Pericardium fibroblast (primary cell): Measurements from ENCODE around the genes GFOD1 and RANBP9.

GRCh38 chr6:13383447-13383900 lies 55.1 kb upstream of the TBC1D7 start:
- RAMPAGE, long total RNA: no peak

GRCh38 chr6:13422538-13423393 lies 64.6 kb downstream of the GFOD1 start:
- RAMPAGE, long total RNA: no peak

DNA sequence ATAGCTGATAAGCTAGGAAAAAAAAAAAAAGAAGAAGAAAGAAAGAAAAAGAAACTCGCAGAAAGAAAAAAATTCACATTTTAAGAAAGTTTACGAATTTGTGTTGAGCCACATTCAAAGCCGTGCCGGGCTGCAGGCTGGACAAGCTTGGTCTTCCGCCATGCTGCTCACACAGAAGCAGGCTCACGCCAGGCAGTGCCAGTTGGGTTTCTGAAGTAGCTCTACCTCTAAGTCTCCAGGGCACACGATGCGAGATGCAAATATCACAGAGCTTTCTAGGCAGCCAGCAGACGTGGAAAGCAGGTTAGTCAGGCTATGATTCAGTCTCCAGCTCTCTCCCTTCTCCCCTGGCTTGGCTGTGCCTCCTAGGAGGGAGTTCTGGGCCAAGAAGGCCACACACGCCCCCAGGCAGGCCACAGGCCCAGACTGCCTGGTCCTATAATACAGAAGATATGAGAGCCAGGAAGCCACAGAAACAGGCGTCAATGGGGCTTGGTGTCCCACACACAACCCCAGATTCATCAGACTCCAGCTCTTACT lies 61.5 kb downstream of the GFOD1 start:
- RAMPAGE, long total RNA: no peak

DNA sequence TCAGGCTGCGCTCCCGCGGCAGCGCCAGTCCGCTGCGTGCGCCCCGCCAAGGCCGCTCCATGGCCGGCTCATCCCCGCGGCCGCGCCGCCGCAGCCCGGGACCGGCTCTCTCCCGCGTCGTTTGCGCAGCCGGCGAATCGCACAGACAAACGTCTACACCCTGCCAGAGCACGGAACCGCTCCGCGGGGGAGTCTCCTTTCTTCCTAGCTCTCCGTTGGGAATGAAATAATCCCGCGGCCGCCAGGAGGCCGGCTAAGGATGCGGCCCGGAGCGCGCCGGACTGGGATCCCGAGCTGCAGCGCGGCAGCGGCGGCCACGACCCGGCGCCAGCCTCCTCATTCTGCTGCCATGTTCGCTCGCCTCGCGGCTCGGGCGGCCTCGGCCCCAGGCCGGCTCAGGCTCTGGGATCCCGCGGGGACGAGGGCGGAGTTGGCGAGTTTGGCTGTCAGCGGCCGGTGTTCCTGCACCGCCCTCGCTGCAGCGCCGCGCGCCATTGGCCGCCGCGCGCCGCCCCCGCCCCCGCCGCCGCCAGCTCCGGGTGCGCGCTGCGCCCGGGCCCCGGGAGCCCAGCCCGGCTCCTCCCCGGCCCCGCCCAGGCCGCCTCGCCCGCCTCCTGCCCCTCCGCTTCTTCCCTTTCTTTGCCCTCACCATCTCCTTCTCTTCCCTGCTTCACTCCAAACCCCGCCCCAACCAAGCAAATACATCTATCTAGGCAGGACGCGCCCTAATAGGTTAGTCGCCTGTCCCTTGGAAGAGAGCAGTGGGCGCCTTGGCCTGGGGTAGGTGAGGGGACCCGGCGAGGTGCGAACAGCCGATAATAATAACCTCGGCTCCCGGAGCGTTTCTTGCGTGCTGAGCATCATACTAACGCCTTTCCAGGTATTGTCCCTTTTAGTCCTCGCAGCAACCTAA lies at the start of gene GFOD1:
TSS of gene GFOD1 (minus strand) at position 404 of the 913 bp plus-strand sequence.
- RAMPAGE, long total RNA: no peak

DNA sequence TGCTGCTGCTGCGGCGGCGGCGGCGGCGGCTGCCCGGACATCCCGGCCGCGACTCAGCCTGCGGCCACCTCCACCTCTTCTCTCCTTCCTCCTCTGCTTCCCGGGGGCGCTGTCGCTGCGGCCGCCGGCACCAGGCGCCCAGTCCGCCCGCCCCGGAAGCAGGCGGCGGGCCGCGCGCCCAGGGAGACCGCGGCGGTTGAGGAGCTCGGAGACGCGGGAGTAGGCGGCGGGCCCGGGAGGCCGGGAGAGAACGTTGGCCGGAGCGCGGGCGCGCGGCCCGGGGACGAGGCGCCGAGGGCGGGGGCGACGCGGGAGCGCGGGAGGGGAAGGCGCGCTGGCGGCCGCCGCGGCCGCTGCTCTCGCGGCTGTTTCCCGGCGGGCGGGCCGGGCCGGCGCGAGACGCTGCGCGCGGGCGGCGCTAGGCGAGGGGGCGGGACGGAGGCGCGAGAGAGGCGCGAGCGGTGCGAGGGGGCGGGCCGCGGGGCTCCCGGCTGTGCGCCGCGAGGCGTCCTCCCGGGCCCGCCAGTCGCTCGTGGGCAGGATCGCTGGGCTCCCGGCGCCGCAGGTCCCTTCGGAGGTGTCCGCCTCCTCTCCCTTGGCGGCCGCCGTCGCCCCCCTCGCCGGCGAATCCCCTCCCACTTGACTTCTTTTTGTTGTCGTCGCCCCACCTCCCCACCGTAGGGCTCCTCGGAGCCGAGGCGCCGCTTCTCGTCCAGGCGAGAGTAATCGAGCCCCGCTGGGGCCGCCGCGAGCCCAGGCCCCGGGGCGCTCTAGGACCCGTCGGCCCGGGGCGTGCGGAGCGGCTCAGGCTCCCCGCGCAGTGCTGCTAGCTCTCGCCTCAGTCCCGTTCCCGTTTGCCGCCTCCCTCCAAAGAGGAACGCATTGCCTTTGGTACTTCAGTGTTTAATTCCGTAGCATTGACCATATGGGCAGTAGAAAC lies at the start of gene RANBP9:
TSS of gene RANBP9 (minus strand) at position 371 of the 940 bp plus-strand sequence.
- RAMPAGE, long total RNA: no peak

- RAMPAGE, long total RNA: no peak
These were observed 153.4 kb downstream of the CD83 start for GRCh38 chr6:14270746-14271669.

- RAMPAGE, long total RNA: no peak
These were observed 359.4 kb downstream of the CD83 start for GRCh38 chr6:14476613-14477668.

- RAMPAGE, long total RNA: no peak
These were observed 485.9 kb upstream of the JARID2 start for GRCh38 chr6:14759987-14760382.

DNA sequence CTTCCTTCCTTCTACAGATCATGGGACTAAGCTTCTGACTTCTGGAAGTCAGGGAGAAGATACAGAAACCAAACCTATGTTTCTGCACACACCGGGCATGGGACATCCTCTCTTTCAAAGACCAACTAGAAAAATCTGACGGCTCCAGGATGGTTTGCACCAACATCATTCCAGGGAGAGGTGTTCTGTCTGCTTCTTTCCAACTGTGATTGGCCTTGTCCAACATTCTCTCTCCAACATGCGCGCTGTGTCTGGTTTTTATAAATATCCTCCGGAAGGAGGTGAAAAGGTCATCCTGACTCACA lies 475.5 kb upstream of the JARID2 start:
- RAMPAGE, long total RNA: no peak

DNA sequence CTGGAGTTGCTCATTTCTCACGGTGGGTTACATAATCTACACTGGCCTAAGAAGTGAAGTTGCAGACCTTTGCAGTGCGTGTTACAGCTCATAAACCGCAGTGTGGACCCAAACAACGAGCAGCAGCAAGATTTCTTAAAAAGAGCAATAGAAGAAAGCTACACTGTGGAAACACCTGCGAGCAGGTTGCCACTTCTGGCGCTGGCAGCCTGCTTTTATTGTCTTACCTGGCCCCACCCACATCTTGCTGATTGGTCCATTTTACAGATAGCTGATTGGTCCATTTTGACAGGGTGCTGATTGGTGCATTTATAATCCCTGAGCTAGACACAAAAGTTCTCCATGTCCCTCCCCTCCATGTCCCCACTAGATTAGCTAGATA lies 462.9 kb upstream of the JARID2 start:
- RAMPAGE, long total RNA: no peak

GRCh38 chr6:14966797-14967557 lies 278.9 kb upstream of the JARID2 start:
- RAMPAGE, long total RNA: no peak

GRCh38 chr6:15266146-15266666 lies 20.3 kb downstream of the JARID2 start:
- RAMPAGE, long total RNA: no peak

DNA sequence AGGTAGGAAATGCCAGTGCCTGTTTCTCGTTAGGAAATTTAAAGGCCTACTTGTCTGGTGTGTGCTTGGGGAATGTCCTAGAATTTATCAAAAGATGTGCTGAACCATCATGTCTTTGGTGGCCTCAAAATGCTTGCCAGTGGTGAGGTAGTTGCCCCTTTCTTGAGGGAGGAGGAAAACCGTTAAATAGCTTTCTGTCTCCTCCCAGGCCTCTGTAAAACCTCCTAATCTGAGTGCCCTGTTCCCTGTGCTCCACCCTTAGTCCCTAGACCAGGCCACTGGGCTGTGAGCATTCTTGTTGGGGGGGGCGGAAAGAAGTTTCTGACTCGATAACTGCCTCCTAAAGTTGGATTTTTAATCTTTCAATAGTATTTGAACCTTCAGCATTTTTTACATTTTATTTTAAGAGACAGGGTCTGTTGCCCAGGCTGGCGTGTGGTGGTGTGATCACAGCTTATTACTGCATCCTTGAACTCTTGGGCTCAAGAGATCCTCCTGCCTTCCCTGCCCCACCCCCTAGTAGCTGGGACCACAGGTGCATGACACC lies 23.2 kb downstream of the JARID2 start:
- RAMPAGE, long total RNA: no peak

DNA sequence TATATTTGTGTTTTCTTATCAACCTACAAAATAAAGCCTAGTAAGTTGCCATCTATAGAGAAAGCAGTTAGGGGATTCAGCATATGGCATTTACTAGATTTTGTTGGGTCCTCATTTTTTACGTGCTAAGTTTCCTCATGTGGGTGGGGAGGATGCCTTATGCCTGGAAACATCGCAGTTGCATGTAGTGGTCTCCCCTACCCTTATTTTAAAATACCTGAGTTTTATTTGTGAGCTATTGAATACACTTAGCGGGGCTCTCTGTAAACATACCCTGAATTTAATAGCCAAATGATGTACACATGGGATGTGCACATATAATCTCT lies 27.1 kb downstream of the JARID2 start:
- RAMPAGE, long total RNA: no peak

DNA sequence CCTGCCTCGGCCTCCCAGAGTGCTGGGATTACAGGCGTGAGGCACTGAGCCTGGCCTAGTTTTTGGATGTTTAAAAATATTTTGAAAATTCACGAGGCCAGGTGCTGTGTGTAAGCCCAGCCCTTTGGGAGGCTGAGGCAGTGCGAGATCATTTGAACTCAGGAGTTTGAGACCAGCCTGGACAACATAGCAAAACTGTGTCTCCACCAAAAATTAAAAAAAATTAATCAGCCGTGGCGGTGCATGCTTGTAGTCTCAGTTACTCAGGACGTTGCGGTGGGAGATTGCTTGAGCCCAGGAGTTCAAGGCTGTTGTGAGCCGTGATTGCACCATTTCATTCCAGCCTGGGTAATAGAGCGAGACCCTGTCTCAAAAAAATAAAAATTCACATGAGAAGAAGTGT lies 45.0 kb downstream of the JARID2 start:
- RAMPAGE, long total RNA: no peak

- RAMPAGE, long total RNA: no peak
These were observed 85.2 kb downstream of the JARID2 start for GRCh38 chr6:15331112-15331486.

- RAMPAGE, long total RNA: no peak
These were observed 108.2 kb downstream of the JARID2 start for GRCh38 chr6:15353893-15354573.

DNA sequence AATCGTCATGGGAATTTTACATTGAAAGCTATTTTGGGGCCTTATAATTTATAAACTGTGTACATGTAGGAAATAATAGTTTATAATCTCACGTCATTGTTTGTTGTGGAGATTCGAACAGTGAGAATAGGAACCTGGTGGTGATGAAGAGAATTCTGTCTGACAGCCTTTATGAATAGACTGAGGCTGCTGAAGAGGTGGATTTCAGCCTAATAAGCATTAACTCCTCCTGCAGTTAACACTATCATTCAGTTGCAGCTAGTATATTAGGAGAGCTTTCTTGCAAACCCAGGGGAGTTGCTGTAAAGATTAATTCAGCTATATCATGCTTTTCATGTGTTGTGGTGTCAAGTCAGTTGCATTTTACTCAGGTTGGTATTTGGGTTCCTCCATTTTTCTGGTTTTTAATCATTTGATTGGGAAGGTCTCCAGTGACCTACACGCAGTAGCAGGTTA lies 125.4 kb downstream of the JARID2 start:
- RAMPAGE, long total RNA: no peak

DNA sequence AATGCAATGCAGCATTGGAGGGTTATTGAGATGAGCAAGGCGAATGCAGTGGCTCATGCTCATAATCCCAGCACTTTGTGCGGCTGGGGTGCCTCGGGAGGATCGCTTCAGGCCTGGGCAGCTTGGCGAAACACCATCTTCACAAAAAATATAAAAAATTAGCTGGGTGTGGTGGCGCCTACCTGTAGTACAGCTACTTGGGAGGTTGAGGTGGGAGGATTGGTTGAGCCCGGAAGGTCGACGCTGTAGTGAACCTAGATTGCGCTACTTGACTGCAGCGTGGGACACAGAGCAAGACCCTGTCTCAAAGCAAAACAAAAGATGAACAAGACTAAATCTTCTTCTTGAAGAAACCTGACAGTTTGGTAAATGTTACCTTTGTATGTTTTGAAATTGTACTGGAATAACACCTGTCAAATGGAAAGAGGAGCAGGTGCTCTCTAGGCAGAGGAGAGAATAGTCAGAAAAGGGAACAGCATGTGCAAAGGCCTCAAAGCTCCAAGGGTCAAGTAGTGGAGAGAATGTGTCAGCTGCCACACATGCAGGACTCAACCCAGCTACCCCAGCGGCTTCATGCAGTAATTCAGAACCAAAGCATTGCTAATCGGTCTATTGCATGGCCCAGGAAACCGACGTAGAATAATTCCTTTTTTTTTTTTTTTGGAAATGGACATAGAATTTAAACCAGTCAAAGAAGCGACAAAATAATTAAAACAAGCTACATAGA lies 148.6 kb downstream of the JARID2 start:
- RAMPAGE, long total RNA: no peak

GRCh38 chr6:15414365-15414854 lies 168.5 kb downstream of the JARID2 start:
- RAMPAGE, long total RNA: no peak